HT1080 (cell line): ENCODE measurements around the gene ELOA.

RAMPAGE:
- cytosol, long total RNA, result no peak
- long total RNA, result no peak
- nucleus, long total RNA, result no peak
Measured at GRCh38 chr1:23554062-23554777, 5.1 kb downstream of the ID3 start.

RAMPAGE:
- cytosol, long total RNA, result no peak
- long total RNA, result no peak
- nucleus, long total RNA, result no peak
Measured at GRCh38 chr1:23555690-23555922, 3.7 kb downstream of the ID3 start.

DNA sequence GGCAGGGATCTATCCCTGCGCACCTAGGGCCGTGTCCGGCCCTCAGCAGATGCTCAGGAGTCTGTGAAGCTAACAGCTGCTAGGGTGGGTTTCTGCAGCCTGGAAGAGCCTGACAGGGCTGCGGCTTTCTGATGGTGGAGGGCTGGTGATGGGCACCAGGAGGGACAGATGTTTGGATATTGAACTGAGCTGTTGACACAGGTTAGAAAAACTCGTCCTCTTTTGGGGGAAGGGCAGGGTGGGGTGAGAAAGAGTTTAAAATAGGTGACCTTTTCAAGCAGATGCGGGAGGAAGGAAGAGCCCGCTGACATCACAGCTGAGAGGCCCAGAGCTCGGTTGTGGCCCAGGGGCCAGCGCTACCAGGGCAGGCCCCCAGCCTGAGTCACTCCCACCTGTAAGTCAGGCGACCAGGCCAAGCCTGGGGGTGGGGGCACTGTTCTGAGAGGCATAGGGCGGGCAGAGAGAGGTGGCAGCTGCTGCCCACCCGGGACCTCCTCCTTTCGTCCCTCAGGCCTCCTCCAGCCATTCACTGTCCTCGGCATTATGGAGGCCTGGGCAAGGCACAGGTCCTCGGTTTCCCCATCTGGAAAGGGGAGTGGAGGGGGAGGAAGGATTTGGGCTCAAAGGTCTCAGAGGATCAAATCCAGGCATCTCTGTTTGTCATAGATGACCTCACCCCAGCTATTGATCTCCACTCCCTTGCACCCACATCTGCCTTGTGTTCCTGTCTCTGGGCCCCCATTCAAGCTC is 32.3 kb upstream of the ID3 start:
RAMPAGE:
- cytosol, long total RNA, result no peak
- long total RNA, result no peak
- nucleus, long total RNA, result no peak

DNA sequence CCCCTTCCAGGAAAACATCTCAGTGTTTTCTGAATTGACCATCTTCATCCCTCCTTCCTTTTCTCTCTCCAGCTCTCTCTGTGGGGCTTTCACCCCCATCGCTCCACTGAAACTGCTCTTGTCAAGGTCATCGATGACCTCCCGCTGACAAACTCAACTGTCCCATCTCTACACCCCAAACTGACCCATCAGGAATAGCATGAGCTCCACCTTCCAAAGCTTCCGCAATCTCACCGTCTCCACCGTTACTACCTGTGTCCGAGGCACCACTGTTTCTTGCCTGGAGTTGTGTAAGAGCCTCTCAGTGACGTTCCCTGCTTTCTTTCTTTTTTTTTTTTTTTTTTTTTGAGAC is 63.9 kb upstream of the RPL11 start:
RAMPAGE:
- cytosol, long total RNA, result no peak
- long total RNA, result no peak
- nucleus, long total RNA, result no peak

RAMPAGE:
- cytosol, long total RNA, result no peak
- long total RNA, result no peak
- nucleus, long total RNA, result no peak
Measured at GRCh38 chr1:23693456-23694083, 2.0 kb downstream of the RPL11 start.

GRCh38 chr1:23742739-23743640 is at the start of gene ELOA:
TSS of gene ELOA (plus strand) at chr1:23743471.
RAMPAGE:
- cytosol, long total RNA, result start-site peak on the plus strand at chr1:23743460-23743497, 325 and 307 reads in 2 replicates
- long total RNA, result start-site peak on the plus strand at chr1:23743482-23743500, 90 reads
- nucleus, long total RNA, result no peak

GRCh38 chr1:23743641-23744327 is 513 bp downstream of the ELOA start:
RAMPAGE:
- cytosol, long total RNA, result no peak
- long total RNA, result no peak
- nucleus, long total RNA, result no peak

DNA sequence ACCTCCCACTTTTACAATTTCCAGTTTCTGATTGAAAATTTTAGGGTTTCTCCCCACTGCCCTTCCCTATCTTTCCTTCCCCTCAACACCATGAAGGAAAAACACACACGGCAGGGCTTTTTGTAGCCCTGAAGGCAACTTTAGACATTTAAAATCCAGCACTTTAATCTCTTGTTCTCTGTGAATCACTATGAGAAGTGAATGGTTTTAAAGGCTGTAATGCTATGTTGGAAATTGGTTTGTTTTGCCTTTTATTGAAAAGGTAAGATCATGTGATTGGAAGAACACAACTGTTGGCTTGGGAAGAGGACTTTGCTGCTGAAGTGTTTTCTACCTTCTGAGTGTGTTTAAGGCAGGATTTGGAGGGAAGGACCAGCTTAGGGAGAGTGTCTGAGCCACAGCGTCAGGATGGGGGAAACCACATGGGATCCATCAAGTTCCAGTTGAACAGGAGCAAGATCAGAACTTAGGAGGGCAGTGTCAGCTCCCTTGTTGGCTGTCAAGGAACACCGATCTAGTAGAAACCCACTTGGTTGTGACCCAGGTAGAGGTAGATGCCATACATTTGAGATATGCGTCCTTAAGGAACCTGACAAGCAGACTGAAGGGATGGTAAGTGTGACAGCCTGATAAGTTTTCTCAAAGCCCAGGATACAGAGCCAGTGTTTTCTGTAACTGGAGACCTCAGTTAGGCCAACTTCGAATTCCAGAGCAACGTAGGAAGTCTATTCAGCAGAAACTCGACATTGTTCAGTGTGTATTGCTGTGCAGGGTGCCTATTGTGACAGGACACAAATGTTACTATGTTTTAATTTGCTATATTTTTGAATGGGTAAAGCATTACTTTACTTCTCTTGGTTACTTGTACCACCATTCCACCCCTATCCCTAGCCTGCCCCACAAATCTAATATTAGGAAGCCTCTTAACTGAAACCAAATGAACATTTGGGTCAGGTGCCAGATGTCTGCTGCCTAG is 17.4 kb downstream of the ELOA start:
RAMPAGE:
- cytosol, long total RNA, result no peak
- long total RNA, result no peak
- nucleus, long total RNA, result no peak

DNA sequence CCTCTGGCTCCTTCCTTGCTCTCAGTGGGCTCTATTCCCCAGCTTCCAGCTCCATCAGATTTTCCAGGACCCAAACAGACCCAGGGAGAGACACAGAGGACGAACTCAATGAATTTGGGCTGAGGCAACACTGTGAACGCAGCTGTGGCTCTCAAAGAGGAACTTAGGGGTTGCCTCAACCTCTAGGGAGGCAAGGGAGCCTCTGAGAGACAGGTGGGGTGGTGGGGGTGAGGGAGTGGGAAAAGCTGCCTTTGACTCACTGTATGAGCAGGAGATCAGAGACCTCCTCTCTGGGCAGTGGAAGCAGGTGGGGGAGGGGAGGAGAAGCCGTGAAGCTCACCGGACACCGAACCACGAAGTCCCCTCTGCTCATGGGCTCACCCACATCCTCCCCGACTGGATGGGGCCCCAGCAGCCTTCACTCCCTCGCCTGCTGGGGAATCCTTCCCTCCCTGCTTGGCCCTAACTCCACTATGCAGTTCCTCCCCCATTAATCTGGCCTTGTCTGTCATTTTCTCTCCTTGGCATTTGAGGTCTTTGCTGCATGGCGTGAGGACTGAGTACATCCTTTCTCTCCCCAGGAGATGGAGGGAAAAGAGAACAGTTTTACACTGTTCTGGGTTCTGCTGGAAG is 4.3 kb downstream of the CNR2 start:
RAMPAGE:
- cytosol, long total RNA, result no peak
- long total RNA, result no peak
- nucleus, long total RNA, result no peak

GRCh38 chr1:23966506-23967587 is 7.2 kb downstream of the PNRC2 start:
RAMPAGE:
- cytosol, long total RNA, result no peak
- long total RNA, result no peak
- nucleus, long total RNA, result no peak

DNA sequence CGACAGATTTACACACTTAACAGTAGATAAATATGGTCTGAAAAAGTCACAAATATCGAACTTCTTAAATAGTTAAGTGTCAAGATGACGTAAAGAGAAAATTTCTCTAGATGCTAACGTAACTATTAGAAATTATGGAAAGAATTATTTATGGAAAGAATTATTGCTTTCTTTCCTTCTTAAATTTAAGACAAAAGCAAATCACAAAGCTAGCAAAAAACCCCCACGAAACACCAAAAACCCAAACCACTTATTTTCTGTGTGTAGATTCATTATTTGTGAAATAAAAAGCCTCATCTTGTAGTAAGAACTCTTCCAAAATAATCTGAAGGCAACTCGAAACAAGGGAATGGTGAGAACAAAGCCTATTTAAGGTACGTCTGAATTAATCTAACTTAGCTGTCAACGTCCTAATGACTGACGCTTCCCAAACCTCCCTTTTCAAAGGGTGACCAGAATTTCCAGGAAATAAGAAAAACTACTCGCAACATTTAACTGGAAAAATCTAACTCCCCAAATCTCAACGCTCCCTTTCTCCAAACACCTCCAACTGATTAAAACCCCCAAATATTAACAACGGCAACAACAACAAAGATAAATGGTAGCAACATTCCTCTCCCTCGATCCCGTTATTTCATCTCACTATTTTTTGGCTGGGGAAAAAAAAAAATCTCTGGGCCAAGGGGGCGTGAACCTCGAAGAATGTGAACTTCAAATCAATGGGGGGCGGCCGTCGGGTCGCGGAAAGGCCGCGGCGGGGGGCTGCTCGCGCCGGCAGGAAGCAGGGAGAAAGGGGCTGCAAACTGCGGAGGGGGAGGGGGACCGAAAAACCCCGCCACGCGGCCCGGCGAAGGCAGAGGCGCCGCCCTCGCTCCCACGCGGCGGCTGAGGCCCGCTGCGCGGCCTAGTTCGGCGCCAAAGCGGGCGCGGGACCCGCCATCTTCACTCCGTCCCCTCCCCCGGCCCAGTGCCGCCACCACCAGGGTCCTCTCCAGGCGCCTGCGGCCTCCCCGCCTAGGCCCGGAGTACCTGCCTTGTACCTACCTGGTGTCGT is 653 bp downstream of the SRSF10 start:
RAMPAGE:
- cytosol, long total RNA, result no peak
- long total RNA, result no peak
- nucleus, long total RNA, result no peak

DNA sequence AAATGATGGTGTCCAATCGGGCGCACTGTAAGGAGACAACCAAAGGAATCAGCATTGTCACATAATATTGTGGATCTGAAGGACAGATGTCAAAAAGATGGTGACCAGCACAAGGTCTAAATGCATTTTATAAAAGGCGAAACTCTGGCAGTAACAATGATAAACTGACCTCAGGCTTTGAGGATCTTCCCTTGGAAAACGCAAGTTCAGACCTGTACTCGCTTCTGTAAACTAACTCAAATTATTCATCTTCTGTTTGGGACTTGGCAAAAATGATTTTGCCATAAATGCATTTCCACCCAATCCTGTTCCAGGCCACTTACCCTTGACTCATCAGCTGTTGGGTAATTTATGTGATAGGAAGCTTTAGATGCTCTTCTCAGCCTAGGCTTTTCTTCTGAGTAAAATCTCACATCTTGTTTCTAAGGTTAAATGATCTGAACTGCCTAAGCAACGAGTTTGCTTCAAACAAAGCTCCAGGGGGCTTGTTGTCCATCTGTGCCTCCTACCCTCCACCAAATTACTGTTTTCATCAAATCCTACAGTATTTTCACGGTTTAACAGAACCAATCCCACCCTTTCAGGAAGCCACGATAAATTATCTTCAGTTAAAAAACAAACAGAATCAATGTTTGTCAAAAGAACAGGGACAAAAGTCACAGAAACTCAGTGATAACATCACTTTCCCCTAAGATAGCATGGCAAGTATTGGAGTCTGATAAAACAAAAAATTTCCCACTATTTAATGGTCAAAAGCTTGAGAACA is 33.6 kb downstream of the STPG1 start:
RAMPAGE:
- cytosol, long total RNA, result no peak
- long total RNA, result no peak
- nucleus, long total RNA, result no peak

GRCh38 chr1:24392849-24393331 is 20.7 kb downstream of the STPG1 start:
RAMPAGE:
- cytosol, long total RNA, result no peak
- long total RNA, result no peak
- nucleus, long total RNA, result no peak

GRCh38 chr1:24438369-24438900 is 22.8 kb downstream of the NIPAL3 start:
RAMPAGE:
- cytosol, long total RNA, result no peak
- long total RNA, result no peak
- nucleus, long total RNA, result no peak

RAMPAGE:
- cytosol, long total RNA, result no peak
- long total RNA, result no peak
- nucleus, long total RNA, result no peak
Measured at GRCh38 chr1:24727484-24728084, 17.7 kb upstream of the CLIC4 start.

DNA sequence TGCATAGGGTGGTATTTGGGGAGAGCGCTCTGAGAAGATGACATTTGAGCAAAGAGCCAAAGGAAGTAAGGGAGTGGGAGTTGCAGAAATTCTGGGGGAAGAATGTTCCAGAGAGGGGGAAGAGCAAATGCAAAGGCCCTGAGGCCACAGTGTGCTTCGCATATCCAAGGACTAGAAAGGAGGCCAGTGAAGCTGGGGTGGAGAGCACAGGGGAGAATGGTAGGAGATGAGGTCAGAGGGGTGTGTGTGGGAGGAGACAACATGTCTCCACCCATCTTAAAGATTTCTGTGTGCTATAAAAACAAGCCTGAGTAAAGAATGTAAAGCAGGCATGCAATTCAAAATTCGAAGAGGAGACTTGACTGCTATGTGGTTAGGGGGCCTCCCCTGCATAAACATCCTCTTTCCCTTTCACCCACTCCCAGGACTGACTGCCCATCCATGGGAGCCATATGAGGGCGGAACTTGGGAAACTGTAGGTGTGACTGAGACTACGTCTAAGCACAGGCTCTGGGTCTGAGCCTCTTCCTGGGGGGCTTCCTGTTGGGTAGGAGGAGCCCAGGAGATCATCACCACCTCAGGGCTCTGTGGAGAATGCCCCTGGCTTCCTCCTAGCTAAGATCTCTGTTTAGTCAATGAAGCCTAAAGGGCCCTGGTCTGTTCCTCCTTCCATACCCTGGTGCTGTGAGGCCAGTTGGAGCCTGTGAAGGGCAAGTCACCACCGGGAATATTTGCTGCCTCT is 2.9 kb upstream of the CLIC4 start:
RAMPAGE:
- cytosol, long total RNA, result no peak
- long total RNA, result no peak
- nucleus, long total RNA, result no peak

DNA sequence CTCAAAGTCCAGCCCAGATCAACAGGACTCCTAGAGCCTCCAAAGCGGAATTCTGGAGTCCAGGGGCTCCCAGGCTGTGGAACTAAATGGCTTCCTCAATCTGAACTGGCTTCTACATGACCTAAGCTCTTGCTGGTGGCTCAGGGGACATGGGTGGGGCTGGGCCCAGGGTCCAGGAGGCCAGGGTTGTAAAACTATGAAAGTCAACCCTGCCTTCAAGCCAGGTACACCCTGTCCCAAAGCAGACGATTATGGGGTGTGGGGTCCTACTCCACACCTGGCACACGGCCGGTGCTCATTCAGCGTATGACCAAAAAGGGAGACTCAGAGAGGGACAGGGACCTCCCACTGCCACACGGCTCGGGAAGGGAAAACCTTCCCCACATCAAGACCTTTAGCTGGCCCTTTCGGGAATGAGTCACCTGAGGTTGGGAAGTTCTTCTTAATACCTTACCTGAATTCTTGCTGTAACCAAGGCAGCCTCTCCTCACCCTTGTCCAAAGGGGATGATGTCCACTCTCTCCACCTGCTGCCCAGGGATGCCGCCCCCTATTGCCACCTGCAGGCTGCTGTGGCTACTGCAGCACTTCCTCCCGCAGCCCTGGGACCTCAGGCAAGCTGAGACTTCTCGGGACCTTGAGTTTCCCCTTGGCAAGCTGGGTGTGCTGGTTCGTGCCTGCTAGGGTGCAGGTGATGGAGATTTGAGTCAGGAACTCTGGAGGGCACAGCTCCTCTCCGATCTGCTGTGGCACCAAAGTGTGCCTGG is 32.2 kb downstream of the RUNX3 start:
RAMPAGE:
- cytosol, long total RNA, result no peak
- long total RNA, result no peak
- nucleus, long total RNA, result no peak

DNA sequence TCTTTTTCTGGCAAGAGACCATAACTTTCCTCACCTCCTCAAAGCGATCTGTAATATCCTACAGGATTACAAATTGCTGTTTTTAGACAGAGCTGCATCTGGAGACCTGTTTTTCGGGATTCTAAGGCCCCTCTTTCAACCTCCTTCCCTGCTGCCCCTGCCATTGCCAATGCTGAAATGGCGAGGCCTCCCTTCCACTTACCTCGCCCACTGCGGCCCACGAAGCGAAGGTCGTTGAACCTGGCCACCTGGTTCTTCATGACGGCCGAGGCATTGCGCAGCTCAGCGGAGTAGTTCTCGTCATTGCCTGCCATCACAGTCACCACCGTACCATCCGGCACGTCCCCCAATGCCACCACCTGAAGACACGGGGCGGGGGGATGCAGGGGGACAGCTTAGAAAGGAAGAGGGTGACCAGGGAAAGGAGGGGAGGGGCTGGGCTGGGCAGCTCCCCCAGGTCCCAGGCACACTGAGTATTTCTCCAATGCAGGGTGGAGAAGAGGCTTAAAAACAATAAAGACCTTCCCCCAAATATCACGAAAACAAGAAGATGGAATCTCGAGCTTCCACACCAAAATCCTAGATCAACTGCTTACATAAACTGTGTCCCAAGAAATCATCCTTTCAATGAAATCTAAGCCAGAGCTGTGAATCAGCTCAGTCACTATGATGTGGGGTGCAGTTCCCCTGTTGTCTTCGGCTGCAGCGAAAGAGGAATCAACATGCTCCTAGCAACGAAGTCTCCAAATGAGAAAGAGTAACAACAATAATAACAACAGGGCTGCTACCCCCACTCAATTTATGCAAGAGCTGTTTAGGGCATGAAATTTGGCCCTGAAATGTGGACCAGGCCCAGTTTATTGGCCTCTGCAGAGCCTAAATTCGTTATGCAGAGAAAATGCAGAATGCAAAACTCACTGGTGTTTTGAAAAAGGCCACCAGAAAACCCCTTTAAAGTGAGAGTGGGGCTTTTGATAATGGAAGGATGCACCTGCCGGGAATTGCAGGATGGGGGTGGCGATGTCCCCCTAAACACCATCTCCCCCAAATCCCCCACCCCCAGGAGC is 2.4 kb downstream of the RUNX3 start:
RAMPAGE:
- cytosol, long total RNA, result no peak
- long total RNA, result no peak
- nucleus, long total RNA, result no peak

DNA sequence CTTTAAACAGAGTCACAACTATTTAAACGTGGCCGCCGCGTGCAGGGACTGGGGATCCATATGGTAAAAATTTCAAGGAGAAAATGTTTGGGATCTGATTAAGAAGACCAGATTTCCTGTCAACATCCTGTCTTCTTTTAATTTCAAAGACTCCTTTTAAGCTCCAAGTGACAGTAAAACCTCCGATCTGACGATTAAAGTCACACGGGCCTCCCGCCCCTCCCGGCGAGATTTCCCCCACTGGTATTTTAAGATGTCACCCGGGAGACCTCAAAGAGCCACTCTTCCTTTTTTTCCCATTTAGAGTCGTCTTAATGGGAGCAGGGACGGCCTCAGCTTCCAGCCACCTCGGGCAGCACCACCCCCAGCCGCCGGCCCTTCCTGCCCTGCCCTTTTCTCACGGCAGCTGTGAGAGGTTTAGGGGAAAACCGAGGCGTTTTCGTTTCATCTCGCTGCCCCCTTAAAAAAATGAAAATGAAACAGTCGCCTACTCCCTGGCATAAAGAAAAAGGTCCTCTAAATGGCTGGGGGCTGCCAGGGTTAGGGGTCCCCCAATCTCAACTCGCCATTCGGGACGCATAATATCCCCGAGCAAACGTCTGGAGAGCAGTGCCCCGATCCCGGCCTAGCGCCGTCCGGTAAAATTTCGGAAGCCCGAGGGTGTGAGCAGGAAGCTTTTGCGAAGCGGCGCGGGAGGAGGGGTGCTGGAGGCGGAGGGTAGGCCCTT is 1.4 kb downstream of the RUNX3 start:
RAMPAGE:
- cytosol, long total RNA, result no peak
- long total RNA, result no peak
- nucleus, long total RNA, result no peak

DNA sequence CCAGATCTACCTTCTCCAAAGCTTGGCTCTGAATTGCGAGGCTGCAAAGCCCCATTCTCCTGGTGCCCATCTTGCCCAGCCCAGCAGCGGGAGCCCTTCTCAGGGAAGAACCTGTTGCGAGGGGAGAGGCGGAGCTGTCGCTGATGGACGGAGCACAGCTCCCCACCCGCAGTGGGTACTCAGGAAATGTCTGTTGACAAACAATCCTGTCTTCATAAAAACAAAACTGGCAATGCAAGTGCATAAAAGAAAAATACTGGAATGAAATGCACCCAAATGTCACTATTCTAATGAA is 99.3 kb upstream of the RUNX3 start:
RAMPAGE:
- cytosol, long total RNA, result no peak
- long total RNA, result no peak
- nucleus, long total RNA, result no peak